Vermiform appendix (tissue), 1 donor: ENCODE results near the gene AP3M1.

DNA sequence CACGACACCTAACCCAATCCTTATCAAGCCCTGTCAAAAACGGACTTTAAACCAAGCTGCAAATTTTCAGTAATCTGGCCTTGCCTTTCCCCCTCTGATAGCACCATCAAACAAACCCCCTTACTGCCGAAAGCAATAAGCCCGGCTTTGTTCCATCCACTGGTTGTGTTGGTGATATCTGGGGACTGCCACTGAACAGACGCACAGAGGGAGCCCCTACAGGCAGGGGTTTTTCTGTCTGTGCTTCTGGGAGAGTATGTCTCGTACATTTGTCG lies 580 bp upstream of the PLAU start:
- PRO-cap, result no peak

DNA sequence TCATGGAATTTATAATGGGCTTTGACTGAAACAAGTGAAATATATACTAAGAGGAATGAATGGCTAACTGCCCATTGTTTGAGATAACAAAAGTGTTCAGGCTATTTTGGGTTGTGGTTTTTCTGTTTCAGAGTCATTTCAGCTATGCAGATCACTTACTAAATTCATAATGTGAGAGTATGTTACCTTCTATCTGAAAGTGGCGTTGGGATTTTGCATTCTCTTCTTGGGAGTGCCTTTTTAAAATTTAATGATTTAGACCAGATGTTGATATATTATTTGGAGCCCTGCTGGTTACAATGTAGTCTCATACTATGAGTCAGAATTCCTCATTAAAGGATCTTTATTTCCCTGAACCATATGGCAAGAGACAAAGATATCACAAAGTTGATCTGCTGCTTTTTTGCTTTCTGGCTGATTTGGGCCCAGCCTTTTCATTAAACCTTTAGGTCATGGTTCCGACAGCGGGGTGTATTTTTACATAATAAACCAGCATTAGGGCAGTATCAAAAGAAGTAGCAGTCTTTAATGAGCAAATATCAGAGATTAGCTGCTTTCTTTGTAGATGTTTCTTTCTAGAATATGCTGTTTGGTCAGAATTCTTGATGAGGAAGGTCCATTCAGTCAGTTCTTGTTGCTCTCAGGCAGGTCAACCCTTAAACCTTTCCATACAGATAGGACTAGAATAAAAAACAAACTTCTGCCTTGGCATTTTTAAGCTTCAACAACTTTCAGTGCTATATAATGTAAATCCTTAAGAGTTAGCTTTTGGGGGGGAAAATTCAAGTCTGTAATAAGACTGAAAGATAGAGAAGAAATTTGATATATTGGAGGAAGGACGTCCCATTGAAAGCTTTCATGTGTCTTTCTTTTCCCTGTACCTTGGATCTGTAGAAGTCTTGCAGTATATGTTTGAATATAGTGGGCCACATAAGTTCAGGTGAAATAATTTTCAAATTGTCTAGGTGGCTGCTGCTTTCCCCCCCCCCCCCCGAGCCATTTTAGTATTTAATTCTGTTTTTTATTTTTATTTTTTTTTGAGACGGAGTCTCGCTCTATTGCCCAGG lies 10.7 kb downstream of the VCL start:
- PRO-cap, result no peak

- PRO-cap, result unidirectional peak, minus-strand start at chr10:74150795; bidirectional peak, plus-strand start at chr10:74151257, minus-strand start at chr10:74151038
Measured at GRCh38 chr10:74150238-74151127, at the start of gene AP3M1. Gene AP3M1, minus strand, starts transcription at chr10:74150828.

- PRO-cap, result no peak
Measured at GRCh38 chr10:74290022-74290397, 139.0 kb downstream of the ADK start.

- PRO-cap, result no peak
Measured at GRCh38 chr10:74418630-74419019, 267.6 kb downstream of the ADK start.

DNA sequence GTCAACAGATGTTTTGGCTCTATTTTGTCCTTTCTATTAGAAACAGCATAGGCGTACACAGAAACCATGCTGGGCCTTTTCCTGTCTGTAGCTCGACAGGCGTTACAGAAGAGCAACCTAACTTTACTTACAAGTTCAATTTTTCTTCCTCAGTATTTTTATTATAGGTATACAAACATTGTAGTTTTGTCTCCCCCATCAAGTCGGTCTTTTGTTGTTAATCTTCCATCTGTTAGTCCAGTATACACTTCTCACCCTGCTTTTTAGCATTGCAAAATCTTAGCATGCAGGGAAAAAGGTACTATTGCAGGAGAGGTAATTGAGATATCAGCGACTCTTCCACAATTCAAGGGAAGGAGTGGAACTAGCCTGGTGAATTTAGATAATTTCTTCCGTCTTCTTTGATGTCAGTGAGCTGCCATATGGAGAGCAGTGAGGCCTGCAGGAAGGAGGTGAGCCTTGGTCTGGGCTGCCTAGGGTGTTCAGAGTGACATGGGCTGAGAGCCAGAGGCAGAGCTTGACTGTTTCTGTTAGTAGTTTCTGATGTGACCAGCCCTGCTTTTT lies 28.5 kb downstream of the KAT6B start:
- PRO-cap, result unidirectional peak, plus-strand start at position 485 of the sequence

- PRO-cap, result bidirectional peak, plus-strand start at chr10:75112087, minus-strand start at chr10:75112072
Measured at GRCh38 chr10:75111795-75112380, 432 bp downstream of the SAMD8 start.

- PRO-cap, result no peak
Measured at GRCh38 chr10:75156753-75157708, 45.6 kb downstream of the SAMD8 start.

DNA sequence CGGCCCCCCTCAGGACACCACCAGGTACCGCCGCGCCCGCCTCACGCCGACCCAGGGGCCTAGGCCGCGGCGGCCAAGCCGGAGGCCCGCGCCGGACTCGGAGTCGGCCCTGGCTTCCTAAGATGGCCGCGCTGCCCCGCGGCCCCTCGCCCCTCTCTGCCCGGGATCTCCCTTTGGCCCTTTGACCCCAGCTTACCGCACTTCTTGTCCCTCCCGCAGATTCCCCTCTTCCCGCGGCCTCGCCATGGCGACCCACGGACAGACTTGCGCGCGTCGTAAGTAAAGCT lies 262 bp downstream of the VDAC2 start:
- PRO-cap, result unidirectional peak, plus-strand start at position 120 of the sequence

- PRO-cap, result bidirectional peak, plus-strand start at chr10:75211568, minus-strand start at chr10:75211581
Measured at GRCh38 chr10:75211202-75212009, 810 bp downstream of the VDAC2 start.

DNA sequence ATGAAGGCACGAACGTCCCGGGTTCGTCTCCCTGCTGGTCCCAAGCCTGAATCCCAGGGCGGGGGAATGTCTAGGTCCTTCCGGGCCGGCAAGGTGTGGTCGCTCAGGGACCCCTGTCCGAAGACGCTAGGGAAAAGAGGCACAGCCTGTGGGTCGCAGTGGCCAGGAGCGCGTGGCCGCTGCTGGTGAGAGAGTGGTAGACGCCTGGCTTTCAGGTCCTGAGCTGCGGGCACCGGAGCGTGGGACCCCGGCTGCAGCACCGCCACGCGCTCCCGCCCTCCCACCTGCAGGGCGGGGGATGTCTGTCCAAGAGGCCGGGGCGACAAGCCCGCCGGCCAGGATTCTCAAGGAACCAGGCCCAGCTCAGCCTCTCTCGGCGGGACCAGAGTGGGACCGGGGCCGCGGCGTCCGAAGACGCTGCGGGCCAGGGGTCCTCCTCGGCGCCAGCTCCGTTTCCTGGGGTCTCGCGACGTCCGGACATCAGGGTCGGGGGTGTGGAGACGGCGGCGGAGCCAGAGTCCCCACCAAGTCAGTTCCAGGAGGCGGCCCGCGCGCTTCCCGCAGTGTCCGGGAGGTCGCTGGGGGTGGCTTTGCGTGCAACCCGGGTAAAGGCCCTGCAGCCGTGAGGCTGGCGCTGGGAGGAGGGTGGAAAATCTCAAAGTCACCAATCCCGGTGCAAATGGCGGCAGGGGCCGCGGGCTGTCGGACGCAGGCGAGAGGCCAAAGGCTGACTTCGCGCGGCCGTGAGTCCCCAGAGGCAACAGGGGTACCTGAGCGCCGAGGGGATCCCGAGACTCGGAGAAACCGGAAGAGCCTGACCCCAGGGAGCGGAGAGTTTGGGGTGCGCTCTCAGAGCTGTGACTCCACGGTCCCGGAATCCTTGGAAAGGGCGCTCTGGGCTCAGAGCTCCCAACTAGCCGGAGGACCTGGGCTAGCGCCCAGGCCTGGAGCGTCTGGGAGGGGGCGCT lies 5.4 kb downstream of the ZNF503 start:
- PRO-cap, result unidirectional peak, plus-strand start at position 678 of the sequence

DNA sequence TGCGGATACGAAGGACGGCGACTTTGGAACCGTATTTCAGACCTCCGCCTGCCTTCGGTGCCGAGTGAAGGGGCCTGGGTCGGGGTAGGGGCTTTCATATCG lies 938 bp downstream of the ZNF503 start:
- PRO-cap, result no peak

GRCh38 chr10:75495413-75496266 lies 64.2 kb downstream of the LRMDA start:
- PRO-cap, result no peak

- PRO-cap, result no peak
Measured at GRCh38 chr10:75521995-75522530, 90.6 kb downstream of the LRMDA start.

GRCh38 chr10:75590019-75590523 lies 158.6 kb downstream of the LRMDA start:
- PRO-cap, result no peak

- PRO-cap, result no peak
Measured at GRCh38 chr10:75592249-75593135, 161.1 kb downstream of the LRMDA start.

GRCh38 chr10:75788360-75788819 lies 357.0 kb downstream of the LRMDA start:
- PRO-cap, result no peak

GRCh38 chr10:75929518-75930130 lies 498.2 kb downstream of the LRMDA start:
- PRO-cap, result no peak

DNA sequence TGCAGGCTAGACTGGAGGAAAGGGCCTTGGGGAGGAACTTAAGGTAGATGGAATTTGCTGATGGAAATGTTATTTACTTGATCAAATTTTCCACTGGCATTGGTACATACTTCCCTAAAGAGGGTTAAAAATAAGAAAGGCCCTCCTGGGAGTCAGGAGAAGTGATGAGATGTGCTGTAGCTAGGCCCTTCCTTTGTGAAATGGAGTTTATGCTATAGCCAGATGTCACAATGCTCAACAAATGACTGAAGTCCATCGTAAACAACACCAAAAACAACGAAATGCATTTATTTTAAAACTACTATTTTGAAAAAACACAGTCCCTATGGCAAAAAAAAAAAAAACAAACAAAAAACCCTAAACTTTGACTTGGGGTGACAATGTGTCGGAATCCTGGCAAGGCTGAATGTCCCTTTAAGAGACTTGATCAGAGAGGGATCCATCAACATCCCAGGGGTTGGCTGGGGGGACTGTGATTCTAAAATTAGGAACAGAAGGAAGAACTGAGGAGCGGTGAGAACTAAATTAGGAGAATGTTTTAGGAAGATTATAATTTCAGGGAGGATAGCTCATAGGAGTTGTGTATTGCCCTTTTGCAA lies 706.1 kb downstream of the LRMDA start:
- PRO-cap, result no peak

DNA sequence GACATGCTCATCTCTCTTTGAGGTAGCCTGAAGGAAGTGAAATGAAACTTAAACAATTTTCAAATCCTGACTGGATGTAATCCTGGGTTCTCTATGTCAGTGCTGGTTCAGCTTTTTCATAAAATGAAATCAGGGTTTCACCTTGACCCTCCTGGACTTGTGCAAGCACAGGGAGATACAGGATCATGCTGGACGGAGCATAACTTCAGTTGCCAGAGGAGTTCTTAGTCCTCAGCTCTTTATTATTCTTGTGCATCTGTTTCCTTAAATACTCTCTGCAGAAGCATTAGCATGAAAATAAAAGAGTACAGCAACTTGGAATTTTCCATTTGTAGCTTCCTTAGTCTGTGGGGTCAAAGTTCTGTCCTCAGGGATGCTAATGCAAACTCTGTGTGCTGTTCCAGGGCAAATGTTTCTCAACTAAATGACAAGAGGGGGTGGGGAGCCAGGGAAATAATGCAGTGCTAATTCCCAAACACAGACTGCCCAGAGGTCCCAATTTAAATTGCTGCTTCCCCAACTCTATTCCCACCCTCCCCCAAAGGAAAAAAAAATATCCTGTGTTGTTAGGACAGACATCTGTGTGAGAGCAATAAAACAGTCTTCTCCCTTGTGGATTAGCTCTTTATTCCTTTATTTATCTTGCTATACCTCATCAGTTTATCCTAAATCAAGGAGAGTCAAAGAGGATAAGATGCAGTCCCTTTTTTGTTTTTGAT lies 904.9 kb downstream of the LRMDA start:
- PRO-cap, result no peak